Bronchus (tissue), 1 donor: ENCODE results near the gene USP30.

- PRO-cap = unidirectional peak, plus-strand start at chr12:107759679
These were observed 1.5 kb downstream of the PRDM4 start for GRCh38 chr12:107759215-107760001.

DNA sequence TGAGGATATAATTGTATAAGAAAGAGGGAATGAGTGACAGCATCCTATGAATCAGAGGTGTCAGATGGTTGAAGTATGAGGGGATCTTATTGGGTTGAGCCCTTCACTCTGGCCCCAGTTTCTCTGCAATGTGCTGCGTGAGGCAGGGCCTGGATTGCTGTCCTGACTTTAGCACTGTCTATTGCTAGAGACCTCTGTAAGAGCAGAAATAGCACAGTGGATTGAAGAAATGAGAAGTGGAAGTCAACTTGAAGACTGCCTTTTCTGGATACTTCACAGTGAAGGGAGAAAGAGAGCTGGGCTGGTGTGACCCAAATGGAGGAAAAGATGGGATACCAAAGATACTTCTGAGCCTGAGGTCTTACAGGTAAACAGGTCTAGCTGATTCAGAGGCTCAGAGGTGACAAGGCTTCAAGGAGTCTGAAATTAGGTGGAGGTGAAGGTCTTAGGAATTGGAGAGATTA is 5.8 kb downstream of the ASCL4 start:
- PRO-cap = no peak

- PRO-cap = no peak
These were observed 34.7 kb downstream of the CMKLR1 start for GRCh38 chr12:108304258-108304984.

- PRO-cap = no peak
These were observed 23.1 kb downstream of the CMKLR1 start for GRCh38 chr12:108315908-108316473.

DNA sequence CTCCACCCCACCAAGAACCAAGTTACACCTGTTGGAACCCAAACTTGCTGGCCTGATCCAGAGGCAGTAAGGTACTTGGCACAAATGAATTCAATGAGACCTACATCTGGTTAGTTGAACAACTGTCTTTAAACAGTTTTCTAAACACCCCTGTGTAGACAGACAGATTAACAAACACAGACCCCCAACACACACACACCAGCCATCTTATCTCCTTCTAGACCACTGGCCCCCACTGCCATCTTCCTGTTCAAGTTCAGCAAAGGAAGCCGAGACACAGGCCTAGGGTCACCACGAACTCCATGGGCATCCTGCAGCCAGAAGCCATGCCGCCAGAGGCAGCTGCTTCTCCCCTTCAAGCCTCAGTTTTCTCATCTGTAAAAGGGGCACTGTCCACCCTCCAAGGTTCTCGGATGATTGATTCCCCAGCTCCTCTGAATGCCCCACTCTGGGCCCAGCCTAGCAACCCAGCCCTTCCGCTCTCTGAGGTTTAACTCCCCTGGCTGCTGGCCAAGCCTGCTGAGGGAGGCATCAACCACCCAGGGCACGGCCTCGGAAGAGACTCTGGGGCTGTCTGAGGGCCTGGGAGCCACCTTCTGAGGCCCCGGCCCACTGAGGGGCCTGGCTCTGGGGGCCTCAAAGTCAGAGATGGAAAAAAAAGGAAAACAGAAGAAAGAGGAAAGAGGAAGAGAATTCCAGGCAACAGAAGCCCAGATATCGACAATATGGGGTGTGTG is 1.9 kb downstream of the SELPLG start:
- PRO-cap = bidirectional peak, plus-strand start at position 558 of the sequence, minus-strand start at position 436 of the sequence

- PRO-cap = unidirectional peak, minus-strand start at chr12:108642686
These were observed 9.1 kb upstream of the SELPLG start for GRCh38 chr12:108642524-108643368.

DNA sequence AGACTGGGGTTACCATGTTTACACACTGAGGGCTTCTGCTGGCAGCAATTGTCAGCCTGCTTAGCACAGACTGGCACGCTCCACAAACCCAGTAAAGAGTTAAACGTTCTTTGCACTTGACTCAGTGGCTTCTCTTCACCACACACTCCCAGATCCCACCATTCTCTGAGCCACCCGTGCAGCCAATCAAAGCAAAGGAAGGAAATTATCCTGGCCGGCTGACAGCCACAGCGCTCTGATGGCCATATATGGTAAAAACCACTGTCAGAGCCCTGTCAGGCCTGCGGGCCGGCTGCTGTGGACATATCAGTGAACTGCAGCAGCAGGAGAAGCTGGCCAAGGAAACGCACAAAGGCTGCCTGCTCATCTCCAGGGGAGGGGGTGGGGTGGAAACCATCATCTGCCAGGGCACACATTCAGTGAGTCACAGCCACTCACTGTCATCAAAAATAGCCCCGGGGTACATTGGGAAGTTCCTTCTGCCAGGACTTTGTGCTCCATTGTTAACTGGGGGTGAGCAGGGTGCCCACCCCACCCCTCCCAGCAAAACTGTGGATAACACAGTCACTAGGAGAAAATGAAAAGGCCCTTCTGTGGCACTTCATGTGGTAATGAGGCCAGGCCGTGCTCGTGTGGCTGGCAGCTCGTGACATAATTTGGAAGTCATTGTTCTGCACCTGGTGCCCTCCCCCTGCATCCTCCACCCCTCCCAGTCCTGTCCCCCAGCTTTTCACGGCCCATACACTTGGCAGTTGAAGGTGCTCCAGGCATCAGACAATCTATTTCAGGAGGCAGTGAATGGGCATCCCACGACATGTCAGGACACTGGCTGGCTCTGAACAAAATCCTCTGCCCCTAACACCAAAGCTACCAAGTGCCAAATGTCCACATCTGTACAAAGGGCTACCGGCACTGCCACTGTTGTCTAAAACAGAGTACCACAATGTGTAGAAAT is 39.6 kb downstream of the CORO1C start:
- PRO-cap = bidirectional peak, plus-strand start at position 275 of the sequence, minus-strand start at position 126 of the sequence

DNA sequence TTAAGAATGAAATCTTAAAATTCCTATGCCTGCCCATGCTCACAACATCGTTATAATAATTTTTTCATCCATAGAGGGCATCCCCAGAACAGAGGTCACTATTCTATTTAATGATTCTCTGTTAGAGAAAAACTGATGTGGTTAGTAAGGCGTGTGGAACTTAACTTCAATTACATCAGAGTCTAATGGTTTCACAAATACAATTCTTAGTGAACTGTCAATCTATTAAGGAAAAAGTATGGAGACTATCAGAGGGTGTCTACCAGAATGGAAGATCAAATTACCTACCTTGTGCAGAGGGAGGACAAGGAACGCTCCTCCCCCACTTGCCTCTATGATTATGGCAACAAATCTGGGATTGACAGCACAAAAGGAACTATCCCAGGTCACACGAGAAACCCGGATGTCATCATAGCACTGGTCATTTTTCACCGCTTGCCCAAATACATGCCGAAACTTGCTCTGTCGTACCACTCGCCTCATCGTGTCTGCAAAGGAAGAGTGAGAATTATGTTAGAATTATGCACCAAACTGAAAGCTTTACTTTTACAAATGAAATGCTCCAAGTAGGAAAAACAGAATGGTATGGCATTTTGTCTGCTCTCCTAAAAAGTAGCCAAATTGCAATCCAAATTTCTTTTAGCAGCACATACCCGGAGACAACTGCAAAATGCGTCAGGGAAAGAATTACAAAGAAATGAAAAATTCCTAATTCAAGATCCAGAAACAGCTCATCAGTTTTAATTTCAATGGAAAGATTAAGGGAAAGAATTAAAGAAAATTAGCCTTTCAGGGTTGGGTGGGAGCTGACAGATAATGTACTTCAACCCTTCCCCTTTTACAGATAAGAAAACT is 30.3 kb downstream of the CORO1C start:
- PRO-cap = no peak

GRCh38 chr12:108701691-108702805 is 29.3 kb downstream of the CORO1C start:
- PRO-cap = no peak

- PRO-cap = no peak
These were observed 8.2 kb downstream of the CORO1C start for GRCh38 chr12:108722824-108723862.

GRCh38 chr12:108801455-108802832 is 55.4 kb downstream of the SSH1 start:
- PRO-cap = no peak

GRCh38 chr12:108815816-108816441 is 41.5 kb downstream of the SSH1 start:
- PRO-cap = no peak

DNA sequence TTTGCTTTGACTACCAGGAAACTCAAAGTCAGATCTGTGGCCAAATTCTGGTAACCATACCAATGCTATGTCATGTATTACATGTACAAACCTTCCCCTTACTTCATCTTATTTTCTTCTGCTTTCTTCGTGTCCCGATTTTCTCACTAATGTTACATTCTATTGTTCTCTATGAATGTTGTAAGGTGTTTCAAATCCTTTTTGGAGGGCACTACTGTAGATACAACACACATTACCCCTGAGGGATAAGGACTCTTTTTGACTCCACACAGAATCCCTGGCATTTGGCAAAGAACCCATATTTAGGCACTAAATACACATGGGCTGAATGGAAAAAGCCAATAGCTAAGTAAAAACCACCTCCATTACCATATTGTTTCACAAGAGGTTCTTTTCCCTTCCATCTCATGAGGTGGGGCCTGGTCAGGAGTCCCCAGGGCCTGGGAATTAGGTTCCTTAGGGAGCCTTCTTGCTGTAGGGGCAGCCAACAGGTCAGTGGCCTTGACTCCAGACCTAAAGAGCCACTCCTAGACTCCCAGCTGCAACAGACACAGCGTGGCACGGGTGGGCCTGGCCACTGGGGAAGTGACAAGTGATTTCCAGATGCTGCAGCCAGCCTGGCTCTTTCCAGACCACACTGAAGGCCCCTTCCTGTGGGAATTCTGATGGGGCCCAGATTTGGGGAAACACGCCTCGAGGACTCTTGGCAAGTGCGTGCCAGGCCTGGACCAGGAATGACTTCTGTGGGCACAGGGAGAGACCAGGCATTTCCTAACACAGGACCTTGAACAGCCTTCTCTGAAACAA is 18.3 kb downstream of the SSH1 start:
- PRO-cap = unidirectional peak, minus-strand start at position 639 of the sequence

GRCh38 chr12:108858372-108859082 is 1.1 kb upstream of the SSH1 start:
- PRO-cap = no peak

DNA sequence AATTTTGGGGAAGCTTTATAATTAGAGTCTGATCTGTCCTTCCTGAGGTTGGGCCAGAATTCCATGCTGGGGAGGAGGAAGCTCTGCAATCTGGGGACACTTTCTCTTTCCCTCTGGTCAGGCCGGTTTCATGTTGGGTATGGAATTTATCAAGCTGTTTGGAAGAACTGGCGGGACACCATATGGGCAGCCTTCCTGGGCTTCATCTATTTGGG is 54.4 kb downstream of the SVOP start:
- PRO-cap = no peak

- PRO-cap = bidirectional peak, plus-strand start at chr12:109052611, minus-strand start at chr12:109052471
These were observed at the start of gene USP30 for GRCh38 chr12:109052171-109052726. Gene USP30 (plus strand): TSS chr12:109052576.

DNA sequence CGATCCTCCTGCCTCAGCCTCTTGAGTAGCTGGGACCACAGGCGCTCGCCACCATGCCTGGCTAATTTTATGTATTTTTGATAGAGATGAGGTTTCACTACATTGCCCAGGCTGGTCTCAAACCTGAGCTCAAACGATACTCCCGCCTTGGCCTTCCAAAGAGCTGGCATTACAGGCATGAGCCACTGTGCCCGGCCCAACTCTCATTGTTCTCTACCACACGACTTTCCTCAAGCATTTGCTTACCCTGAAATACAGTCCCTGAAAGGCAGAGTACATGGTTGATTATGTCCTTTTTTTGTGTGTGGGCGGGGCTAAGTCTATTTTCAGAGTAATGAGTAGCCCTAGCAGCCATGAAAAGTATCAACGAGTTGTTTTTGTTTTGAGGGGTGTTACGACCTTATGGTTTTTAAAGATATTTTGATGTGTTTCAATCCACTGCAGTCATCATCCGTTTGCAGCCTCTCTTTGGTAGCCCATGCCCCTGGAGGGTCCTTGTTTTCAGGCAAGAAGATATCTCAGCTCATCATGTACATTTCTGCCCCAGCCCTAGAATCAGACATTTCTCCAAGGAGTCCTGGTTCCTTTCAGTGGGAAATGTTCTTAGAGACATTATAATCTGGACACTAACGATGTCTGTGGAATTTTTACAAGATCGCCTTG is 8.6 kb downstream of the ACACB start:
- PRO-cap = no peak

DNA sequence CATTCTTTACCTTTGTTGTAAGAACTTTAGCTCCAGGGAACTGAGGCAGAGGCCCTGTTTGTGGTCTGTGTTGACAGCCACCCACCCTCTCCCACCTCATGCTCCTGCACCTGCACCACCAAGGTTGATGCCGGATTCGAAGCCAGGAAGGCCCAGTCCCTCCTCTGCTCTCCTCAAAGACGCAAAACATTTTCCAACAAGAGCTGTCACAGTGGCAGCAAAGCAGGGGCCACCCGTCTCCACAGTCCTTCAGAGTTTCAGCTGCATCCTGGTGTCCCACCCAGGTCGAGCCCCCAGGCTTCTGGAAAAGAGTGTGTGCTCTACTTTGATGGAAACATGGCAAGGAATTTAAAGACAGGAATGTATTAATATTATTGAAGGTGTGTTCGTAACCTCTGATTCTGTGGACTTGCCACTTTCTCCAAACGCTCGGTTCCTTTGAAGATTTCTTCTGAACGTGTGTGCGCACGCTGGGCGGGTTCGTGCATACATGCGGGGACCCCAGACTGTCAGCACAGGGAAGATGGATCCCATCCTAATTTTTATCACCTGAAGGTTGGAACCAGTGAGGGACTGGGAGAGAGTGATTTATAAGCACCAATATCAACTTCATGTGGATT is 37.3 kb downstream of the MMAB start:
- PRO-cap = no peak

GRCh38 chr12:109545082-109545400 is 28.3 kb downstream of the MMAB start:
- PRO-cap = no peak

DNA sequence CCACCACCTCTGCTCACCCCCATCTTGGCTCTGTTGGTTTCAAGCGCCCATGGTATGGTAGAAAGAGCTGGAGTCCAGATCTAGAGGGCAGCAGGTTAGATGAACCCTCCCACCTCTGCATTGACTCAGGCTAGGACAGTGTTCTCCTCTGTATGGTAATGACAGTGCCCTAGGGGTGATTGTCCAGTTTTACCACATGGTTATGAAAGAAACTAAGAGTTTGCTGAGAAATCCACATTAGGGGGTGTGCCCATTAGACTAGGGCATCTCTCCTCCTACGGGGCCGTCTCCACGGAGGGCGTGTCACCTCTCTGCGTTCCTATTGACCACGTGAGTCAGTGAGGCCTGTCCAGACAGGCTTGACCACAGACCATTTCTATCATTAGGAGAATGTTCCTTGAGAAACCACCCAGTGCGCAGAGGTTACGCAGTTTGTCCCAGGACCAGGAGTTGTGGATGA is 8.2 kb downstream of the MVK start:
- PRO-cap = no peak